BJ (cell line): ENCODE measurements around the genes ADSL and RBX1.

GRCh38 chr22:39908689-39909301 lies 7.9 kb downstream of the GRAP2 start:
- CAGE, long polyA plus RNA, result no peak
- RRBS, result no CpG with 5 or more reads among the region's 6 CpGs

DNA sequence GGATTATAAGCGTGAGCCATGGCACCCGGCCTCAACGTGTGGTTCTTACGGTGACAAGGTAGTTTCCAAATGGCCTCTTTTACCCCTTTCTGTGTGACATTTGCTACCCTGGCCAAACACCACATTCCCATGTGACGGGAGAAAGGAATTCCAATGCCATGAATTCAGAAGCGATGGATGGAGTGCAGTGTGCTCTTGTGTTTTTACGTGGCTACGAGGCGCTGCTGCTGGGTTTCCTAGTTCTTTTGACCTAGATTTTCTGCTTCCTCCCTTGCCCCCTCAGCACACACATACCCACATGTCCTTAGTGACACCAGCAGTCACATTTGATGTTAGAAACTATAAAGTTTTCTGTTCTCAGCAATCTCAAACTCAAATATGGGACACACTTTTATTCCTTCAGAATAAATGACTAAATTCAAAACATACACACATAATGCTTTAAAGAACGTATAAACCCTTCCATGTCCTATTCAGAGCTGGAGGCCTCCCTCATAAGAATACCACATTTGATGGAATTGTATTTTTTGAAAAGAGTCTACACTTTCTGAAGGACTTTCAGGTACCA lies 7.8 kb upstream of the TMA7B start:
- CAGE, long polyA plus RNA, result no peak
- RRBS, result no CpG with 5 or more reads among the region's 10 CpGs

- CAGE, long polyA plus RNA, result no peak
- RRBS, result no CpG with 5 or more reads among the region's 24 CpGs
These were observed 847 bp upstream of the FAM83F start for GRCh38 chr22:39993698-39994516.

GRCh38 chr22:40067406-40067739 lies 72.6 kb downstream of the FAM83F start:
- CAGE, long polyA plus RNA, result no peak
- RRBS, result no CpG with 5 or more reads among the region's 5 CpGs

DNA sequence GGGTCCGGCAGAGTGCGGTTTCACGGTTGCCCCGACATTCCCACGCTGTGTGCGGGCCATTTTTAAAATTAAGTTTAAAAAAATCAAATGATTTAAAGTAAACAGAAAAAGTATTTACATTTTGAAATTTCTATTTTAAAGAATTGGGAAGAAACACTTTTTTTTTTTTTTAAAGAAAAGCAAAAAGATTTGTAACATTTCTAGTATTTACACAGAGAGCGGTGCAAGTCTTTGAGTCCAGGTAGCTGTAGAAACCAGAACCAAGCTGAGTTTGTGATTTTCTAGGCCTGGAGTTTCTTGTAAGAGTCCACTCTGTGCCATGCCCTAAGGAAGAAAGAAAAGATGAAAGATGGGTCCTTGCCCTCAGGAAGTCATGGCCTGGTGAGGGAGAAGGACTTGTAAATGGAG lies 82.3 kb downstream of the TNRC6B start:
- CAGE, long polyA plus RNA, result no peak
- RRBS, result no CpG with 5 or more reads among the region's 7 CpGs

GRCh38 chr22:40266470-40267032 lies 79.7 kb upstream of the ADSL start:
- CAGE, long polyA plus RNA, result no peak
- RRBS, result no CpG with 5 or more reads among the region's 13 CpGs

DNA sequence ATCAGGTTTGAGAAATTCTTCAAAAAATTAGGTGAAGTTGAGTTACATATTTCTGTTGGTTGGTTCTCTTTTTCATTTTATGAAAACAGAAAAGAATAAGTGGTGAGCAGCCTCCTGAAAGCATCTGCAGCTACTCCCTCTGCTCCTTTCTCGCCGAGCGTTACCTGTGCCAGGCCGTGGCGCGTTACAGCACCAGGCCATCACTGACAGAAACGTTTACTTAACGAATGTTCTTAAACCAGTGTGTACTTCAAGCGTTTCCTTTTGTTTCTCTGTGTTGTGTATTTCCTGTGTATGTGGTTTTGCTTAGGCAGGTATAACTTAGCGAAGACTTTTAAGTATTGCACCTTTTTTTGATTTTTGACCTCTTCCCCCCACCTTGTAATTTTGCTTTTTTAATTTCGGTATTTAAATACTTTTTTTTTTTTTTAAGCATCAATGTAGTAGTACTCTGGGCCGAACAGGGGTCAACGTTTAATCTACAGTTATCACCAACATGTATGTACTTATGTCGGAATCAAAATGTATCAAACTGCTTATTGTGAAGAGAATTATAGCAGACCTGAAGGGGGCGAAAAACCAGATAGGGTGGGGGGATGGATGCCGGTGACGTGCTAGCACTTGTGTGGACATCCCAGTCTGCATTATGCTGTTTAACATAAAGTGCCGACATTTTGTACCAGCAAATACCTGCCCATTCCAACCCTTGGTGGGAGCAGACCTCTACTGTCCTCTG lies 21.7 kb upstream of the ADSL start:
- CAGE, long polyA plus RNA, result no peak
- RRBS, result no CpG with 5 or more reads among the region's 18 CpGs

DNA sequence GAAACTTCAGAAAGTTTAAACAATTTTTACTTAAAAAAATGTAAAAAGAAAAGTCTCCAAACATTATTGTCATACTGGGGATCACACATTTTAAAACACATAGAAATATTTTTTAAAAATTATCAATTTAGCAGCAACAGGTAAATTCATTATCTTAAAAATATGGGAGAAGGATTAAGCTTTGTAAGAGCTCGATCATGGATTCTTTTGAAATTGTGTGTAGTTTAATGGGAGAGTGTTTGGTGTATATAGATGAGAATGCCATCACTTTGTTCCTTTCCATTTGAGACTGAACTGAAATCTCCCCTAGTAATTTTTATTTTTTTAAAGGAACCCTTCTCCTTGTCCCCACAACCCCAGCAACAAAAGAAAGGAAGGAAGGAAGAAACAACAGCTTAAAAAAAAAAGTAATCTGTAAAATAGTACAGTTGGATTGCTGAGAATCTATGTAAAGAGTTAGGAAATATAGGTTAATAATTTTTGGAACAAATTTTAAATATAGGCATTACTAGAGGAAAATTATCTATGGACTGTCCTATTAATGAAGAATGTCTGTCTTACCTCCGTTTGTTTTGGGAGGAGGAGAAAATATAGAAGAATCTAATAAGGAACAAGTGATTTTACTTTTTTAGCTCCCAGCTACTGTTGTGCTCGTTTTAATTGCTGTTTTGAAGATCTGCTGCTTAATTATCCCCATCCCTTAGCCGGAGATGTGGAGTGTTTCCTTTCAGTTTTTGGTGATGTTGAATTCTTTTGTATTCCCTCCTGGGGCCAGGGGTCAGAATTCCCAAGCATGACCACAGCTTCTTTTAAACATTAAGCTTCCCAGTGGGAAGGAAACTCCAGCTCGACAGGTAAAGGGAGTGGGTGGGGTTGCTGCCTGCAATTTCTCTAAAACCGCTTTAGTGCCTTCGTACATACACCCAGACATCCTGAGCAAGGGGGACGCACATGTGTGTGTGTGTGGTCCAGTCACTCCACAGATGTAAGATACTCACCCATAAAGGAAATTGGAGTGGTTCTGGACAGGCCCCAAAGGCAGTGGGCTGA lies 19.7 kb upstream of the ADSL start:
- CAGE, long polyA plus RNA, result no peak
- RRBS, result no CpG with 5 or more reads among the region's 8 CpGs

GRCh38 chr22:40346145-40347058 lies at the start of gene ADSL:
ADSL (plus strand) TSS chr22:40346500.
- CAGE, long polyA plus RNA, result start-site peak on the plus strand at chr22:40346527-40346551, 511 and 469 reads in 2 replicates
- RRBS, result 2% methylated on average over 9 of the region's 66 CpGs

DNA sequence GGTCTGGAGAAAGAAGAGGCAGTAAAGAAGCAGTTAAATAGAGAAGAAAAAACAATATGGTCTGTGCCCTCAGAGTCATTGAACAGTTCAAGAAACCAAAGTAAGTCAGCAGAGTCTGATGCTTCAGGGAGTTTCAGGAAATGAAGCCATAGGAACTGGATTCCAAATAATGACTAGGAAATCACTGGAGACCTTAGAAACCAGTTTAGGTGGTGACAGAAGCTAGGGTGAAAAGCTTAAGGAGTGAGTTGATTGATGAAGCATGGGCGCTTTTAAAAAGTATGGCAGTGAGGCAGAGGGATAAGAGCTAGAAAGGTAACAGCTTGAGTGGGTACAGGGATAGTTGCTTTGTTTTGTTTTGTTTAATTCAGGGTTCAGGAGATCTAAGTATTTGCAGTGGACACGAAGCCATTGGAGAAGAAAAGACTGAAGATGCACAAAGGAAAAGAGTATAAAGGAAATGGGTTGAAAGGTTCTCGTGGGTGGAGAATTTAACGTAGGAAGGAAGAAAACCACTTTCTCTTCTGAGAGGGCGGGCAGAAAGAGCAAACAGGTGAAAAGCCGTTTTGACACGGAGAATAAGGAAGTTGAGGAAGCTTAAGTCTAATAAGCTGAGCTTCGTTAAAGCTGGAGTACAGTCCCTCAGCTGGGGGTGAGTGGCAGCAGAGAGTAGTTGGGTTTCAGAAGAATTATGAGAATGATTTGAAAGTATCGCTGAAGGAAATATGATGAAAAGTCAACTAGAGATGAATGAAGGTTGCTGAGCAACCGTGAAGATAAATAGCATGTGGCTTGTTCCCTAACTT lies 14.8 kb downstream of the SGSM3 start:
- CAGE, long polyA plus RNA, result no peak
- RRBS, result no CpG with 5 or more reads among the region's 10 CpGs

DNA sequence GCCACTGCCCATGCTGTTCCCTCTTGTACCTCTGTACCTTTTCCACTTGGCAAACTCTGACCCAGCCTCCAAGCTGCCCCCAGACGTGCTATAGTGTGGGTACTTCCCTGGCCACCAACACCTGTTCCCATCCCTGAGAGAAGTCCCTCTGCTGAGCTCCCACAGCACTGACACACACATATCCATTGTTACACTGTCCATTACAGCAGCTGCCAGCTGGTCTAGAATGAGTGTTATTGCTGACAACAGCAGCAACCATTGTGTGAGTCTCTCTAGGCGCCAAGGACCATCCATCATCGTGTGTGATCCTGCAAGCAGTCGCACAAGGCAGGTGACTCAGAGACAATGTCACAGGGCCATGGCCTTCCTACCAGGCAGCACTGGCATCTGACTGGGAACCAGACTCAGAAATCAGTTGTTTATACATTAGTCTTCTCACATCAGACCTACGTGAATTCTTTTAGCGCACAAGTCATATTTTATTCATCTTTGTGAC lies 56.3 kb downstream of the SGSM3 start:
- CAGE, long polyA plus RNA, result no peak
- RRBS, result no CpG with 5 or more reads among the region's 6 CpGs

DNA sequence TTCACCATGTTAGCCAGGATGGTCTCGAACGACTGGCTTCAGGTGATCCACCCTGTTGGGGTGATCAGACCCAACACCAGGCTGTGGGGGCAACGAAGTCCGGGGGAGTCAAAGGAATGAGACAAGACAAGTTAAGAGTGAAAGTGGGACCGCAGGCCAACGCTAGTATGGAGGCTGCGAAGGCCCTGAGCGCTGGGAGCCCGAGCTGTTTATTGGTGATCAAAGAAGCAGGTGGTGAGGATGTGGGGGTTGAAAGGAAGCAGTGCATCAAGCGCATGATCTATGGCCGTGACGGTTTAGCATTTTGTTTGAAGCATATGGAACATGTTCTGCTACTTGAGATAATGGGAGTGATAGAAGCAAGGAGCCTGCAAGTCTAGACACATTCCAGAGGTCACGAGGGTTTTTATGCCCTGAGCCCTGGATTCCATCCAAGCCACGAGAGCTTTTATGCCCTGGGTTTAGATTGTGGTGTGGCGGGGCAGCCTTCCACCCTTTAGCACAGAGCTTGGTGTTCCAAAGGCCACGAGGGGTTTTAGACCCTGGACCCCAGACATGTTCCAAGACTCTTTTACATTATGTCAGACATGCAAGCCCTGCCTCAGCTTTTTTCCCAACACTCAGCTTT lies 49.5 kb downstream of the MCHR1 start:
- CAGE, long polyA plus RNA, result no peak
- RRBS, result no CpG with 5 or more reads among the region's 16 CpGs

- CAGE, long polyA plus RNA, result start-site peak on the plus strand at chr22:40951367-40951390, 5,707 and 4,308 reads in 2 replicates
- RRBS, result no CpG with 5 or more reads among the region's 27 CpGs
These were observed at the start of gene RBX1 for GRCh38 chr22:40951262-40951520. RBX1 (plus strand) TSS chr22:40951378.

DNA sequence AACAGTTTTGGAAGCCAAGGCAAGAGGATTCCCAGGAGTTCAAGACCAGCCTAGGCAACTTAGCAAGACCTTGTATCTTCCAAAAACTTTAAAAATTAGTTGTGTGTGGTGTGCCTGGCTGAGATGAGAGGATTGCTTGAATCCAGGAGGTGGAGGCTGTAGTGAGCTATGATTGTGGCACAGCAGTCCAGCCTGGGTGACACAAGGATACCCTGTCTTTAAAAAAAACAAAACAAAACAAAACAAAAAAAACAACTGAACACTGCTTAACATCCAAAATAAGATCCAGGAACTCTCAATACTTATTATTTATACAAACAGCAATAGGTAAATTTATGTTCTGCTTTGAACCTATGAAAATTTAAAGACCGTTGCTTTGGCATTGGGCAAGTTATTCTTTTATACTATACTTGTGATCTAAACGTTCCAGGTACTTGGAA lies 37.9 kb downstream of the EP300 start:
- CAGE, long polyA plus RNA, result no peak
- RRBS, result no CpG with 5 or more reads among the region's 2 CpGs

DNA sequence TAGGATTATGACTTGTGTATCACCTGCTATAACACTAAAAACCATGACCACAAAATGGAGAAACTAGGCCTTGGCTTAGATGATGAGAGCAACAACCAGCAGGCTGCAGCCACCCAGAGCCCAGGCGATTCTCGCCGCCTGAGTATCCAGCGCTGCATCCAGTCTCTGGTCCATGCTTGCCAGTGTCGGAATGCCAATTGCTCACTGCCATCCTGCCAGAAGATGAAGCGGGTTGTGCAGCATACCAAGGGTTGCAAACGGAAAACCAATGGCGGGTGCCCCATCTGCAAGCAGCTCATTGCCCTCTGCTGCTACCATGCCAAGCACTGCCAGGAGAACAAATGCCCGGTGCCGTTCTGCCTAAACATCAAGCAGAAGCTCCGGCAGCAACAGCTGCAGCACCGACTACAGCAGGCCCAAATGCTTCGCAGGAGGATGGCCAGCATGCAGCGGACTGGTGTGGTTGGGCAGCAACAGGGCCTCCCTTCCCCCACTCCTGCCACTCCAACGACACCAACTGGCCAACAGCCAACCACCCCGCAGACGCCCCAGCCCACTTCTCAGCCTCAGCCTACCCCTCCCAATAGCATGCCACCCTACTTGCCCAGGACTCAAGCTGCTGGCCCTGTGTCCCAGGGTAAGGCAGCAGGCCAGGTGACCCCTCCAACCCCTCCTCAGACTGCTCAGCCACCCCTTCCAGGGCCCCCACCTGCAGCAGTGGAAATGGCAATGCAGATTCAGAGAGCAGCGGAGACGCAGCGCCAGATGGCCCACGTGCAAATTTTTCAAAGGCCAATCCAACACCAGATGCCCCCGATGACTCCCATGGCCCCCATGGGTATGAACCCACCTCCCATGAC lies 28.1 kb upstream of the L3MBTL2 start:
- CAGE, long polyA plus RNA, result no peak
- RRBS, result no CpG with 5 or more reads among the region's 22 CpGs

- CAGE, long polyA plus RNA, result no peak
- RRBS, result no CpG with 5 or more reads among the region's 10 CpGs
These were observed 27.2 kb upstream of the L3MBTL2 start for GRCh38 chr22:41177630-41178547.

DNA sequence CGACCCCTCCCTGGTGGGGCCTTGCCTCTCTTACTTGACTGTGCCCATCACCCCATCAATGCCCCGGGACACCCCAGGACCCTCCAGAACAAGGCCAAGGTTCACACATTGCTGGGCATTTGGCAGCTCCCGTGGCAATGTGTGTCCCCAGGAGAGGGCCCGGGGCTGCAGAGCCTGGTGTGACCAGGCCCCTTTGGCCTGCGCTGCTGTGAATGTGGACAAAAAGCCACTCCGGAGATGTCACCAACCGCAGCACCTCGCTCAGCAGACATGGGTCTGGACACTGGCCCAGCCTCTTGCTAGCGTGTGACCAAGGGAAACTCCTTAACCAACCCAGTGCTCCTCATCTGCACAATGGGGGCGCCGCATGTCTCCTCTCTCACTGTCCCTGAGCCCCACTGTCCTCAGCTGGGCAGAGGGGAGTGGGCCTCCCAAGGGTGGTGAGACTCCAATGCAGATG lies 8.0 kb upstream of the CHADL start:
- CAGE, long polyA plus RNA, result no peak
- RRBS, result 96% methylated on average over 5 of the region's 11 CpGs

GRCh38 chr22:41260687-41261520 lies 20.2 kb upstream of the CHADL start:
- CAGE, long polyA plus RNA, result no peak
- RRBS, result no CpG with 5 or more reads among the region's 20 CpGs

DNA sequence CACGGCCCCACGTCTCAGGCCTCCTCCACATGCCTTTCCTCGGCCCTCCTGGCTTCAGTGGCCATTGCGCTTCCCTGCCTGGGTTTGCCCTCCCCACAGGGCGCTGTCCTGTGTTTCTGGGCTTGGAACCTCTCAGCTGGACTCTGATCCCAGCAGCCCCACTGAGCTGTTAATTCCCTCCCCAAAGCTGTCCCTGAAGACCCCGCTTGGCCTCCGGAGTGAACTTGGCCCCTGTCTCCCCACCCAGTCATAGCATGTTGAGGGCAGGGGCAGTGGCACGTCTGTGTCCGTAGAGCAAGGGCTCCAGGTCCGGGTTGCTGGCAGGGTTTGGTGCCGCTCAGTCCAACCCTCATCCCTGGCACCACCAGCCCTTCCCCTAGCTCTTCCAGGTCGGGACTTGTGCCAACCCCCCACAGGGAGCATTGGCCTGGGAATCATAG lies 34.4 kb upstream of the TEF start:
- CAGE, long polyA plus RNA, result no peak
- RRBS, result 85% methylated on average over 4 of the region's 12 CpGs

DNA sequence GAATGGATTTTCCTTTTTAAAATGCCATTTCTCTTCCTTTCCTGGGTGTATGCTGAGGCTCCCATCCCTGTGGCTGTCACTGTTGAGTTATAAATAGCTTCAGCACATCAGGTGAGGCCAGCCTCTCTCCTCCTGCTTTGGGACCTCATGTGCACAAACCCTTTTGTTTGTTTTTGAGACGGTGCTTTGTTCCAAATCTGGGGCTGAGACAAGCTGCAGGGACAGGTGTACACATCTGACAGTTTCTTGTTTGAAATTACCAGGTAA lies 1.4 kb downstream of the TEF start:
- CAGE, long polyA plus RNA, result no peak
- RRBS, result no CpG with 5 or more reads among the region's 1 CpG